GM19239 (cell line): Measurements from ENCODE around the genes DKK1, ZWINT and CISD1.

GRCh38 chr10:52233184-52233485, 80.9 kb upstream of the DKK1 start:
- RRBS: no CpG with 5 or more reads among the region's 13 CpGs

- RRBS: 6% methylated on average over 11 of the region's 43 CpGs
These were observed at the start of gene DKK1 for GRCh38 chr10:52314189-52314771. DKK1 (plus strand) TSS chr10:52314281.

DNA sequence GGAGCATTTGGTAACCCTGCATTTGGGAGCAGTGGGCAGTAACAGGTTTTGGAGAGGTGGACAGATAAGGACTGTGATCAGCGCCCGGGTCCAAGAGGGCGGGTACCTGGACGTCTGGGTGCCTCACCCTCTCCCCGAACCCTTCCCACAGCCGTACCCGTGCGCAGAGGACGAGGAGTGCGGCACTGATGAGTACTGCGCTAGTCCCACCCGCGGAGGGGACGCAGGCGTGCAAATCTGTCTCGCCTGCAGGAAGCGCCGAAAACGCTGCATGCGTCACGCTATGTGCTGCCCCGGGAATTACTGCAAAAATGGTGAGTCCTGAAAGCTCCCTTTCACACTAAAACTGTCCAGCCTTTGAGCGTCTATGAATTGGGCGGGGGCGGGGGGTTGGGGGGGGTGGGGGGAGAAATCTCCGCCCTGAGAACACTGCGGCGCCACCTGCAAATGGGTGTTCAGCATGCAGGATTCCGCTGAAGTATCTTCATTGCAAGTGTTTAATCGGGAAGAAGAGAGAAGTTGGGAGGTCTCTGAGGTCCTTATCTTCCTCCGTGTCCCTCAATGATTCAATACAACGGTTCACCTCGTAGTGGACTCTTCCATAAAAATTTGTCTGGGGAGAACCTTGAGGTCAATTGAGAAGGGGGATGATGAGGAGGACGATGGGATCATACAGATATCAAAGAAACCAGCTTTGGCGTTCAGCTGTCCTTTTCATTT, 851 bp downstream of the DKK1 start:
- RRBS: no CpG with 5 or more reads among the region's 35 CpGs

- RRBS: no CpG with 5 or more reads among the region's 3 CpGs
These were observed 192.6 kb upstream of the MBL2 start for GRCh38 chr10:52965123-52965588.

- RRBS: no CpG with 5 or more reads among the region's 54 CpGs
These were observed at the start of gene ZWINT for GRCh38 chr10:56360890-56361854. ZWINT (minus strand) TSS chr10:56361259.

- RRBS: no CpG with 5 or more reads among the region's 5 CpGs
These were observed 931.3 kb downstream of the IPMK start for GRCh38 chr10:57336477-57336767.

DNA sequence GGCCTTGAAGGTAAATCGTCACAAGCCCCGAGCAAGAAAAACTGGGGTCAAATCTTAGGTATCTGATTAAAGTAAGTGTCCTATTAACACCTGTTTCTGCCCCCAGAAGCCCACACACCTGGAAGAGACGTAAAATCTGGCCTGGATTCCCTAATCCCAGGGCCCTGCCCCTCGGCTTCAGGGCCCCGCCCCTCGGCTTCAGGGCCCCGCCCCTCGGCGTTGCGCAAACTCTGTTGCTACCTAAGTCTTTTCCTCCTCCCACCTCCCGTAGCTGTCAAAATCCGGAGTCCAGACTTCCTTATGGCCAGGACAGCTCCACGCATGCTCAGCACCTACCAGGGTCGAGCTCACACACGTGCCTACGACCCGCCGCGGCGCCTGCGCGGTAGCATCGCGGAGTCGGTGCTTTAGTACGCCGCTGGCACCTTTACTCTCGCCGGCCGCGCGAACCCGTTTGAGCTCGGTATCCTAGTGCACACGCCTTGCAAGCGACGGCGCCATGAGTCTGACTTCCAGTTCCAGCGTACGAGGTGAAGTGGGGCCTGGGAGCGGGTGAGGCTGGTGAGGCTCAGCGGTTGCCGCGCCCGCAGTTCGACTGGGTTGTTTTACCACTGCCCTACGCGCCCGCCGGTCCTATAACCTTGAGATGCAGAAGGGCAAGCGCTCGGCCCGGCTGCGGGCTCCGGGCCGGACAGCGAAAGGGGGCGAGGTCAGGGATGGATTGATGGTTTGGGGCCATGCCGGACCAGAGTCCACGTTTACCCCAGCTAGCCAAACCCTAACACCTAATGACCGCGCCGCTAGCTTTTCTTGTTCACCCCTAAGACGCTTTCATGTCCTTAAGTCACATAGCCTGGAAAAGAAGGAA, at the start of gene CISD1:
TSS of gene CISD1 (plus strand) at position 388 of the 868 bp plus-strand sequence.
- RRBS: 2% methylated on average over 4 of the region's 64 CpGs

DNA sequence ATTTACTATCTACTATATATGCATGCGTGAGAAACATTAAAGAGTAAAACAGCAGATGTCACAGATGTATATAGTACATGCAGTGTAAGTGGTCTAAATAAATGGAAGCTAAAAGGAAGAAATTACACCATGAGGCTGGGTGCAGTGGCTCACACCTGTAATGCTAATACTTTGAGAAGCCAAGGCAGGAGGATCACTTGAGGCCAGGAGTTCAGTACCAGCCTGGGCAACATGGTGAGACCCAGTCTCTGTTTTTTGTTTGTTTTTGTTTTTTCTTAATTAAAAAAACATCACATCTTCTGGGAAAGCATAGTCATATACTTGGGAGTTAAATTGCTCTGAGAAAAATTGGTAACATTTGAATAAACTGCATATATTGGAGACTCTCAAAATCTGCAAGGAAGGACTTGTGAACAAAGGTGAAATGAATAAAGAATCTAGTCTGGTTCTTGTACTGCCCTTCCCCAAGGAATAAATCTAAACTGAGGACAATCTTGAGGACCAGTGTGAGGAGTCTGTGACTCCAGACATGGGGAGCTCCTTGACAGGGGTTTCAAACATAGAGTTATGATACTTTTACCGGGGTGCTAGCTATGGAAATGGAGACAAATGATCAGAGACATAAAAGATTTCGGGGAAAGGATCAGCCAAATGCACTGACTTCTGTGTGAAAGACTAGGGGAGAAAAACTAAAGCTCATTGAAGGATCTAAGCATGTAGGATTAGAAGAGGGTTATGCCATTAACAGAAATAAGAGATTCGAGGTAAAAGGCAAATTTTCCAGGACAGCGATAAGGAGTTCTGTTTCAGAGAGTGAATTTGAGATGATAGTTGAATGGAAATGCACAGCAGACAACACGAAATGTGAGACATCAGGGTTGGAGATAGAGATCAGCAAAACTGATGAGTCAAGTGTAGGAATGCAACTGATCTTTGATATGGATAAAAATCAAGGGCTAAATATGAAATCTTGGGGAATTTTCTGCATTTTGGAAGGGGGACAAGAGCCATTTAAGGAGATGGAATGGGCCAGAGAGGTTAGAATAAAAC, 11.1 kb downstream of the CISD1 start:
- RRBS: no CpG with 5 or more reads among the region's 6 CpGs

- RRBS: no CpG with 5 or more reads among the region's 7 CpGs
These were observed 6.1 kb downstream of the BICC1 start for GRCh38 chr10:58518595-58519337.

DNA sequence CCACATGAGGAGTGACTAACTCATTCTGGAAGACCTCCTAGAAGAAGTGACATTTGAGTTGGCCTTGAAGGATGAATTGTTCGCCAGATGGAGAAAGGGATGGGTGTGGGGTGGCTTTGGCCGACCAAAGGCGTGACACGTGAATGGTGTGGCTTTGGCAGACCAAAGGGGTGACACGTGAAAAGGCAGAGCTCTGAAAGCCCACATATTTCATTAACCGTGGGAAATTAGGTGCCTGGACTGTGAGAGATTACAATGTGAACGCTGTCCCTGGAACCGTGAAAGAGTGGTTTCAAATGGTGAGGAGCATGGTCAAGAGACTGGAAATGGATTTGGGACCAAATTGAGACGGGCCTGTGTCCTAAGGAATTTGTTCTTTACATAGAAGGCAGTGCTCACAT, 228.0 kb downstream of the BICC1 start:
- RRBS: no CpG with 5 or more reads among the region's 9 CpGs

GRCh38 chr10:58999301-58999768, 177.1 kb upstream of the PHYHIPL start:
- RRBS: no CpG with 5 or more reads among the region's 4 CpGs

DNA sequence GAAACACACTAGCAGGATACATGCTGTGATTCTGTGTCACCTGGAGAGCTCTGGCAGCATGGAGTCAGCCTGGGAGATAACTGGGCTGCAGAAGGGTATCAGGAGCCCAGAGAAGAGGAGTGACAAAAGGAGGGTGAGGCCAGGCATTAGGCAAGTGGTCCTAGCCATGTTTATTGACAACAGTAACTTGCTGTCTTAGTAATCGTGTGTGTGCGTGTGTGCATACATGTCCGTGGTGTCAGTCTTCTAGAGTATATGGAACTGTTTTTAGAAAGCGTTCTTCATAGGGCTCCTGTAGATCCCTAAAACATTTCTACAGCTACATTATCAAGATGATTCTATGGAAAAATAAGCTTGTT, 157.4 kb upstream of the PHYHIPL start:
- RRBS: no CpG with 5 or more reads among the region's 4 CpGs

DNA sequence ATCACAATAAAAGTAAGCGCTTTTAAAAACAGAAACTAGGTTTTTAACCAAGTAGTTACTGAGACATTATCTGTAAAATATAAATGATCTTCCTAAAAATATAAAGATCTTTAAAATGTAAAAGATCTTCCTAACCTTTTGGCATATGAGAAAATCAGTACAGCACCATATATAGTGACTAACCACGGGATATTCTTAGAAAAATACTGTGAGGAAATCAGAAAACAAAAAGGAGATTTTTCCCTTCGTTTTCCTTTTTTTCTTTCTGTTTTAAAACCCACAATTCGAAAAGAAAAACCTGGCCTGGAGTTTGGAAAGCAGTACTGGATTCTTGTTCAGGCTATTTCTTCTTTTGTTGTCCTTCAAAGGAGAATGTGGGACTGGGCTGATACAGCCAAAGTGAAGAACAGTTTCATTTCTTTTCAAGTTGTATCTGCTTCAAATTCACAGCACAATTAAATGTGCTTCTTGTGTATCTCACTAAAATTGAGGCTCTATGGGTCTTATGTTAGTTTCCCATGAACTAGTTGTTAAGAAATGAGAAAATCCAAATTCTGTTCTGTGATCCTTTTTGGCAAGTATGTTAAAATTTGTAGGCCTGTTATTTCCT, 156.8 kb upstream of the PHYHIPL start:
- RRBS: no CpG with 5 or more reads among the region's 4 CpGs

GRCh38 chr10:59177077-59177425, 608 bp downstream of the PHYHIPL start:
- RRBS: 15% methylated on average over 25 of the region's 28 CpGs

GRCh38 chr10:59623587-59624102, 86.0 kb downstream of the SLC16A9 start:
- RRBS: no CpG with 5 or more reads among the region's 9 CpGs

DNA sequence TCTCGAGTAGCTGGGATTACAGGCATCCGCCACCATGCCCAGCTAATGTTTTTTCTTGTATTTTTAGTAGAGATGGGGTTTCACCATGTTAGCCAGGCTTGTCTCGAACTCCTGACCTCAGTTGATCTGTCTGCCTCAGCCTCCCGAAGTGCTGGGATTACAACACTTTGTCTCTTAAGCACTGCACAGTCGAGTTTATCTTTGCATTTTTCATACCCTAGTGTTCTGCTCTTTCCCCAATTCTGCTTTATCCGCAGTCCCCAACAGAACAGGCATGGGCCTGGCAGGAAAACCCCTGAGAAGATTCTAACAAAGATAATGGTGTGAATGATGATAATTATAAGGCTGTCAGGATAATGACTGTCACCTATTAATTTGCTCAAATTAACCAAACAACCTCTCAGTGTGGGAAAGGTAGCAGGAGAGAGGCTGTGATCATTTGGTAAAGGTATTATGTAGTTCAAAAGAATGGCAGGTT, 10.8 kb downstream of the SLC16A9 start:
- RRBS: no CpG with 5 or more reads among the region's 6 CpGs

- RRBS: no CpG with 5 or more reads among the region's 3 CpGs
These were observed 26.9 kb upstream of the MRLN start for GRCh38 chr10:59780213-59780485.

DNA sequence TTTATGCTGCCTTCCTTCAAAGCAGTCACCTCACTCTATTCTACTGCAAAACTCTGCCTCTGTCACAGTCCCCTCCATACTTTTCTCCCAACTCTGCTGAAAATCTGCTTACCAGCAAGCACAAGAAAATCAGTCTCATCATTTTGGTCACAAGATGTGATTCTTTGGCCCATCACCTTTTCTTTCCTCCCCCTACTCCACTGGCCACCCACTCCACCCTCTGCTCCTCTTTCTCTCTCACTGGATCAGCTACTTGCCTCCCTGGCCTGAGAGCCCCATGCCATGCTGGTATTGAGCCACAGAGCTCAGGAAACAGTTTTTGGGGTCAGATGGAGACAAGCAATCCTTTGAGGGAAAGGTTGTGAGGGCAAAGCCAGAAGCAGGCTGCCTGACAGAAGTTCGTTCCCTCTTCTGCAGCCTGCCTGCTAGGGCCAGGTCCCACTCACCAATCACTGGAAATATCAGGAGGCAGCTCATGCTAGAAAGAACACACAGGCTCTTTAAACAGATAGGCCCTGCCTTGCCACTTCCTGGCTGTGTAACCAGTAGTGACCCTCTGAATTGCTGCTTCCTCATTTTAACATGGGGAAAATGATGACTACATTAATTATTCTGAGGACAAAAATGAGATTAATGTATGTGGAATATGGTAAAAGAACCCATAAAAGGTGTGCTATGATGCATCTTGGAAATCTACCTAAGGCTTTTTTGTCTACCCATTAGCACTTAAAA, 50.3 kb upstream of the MRLN start:
- RRBS: no CpG with 5 or more reads among the region's 1 CpG

DNA sequence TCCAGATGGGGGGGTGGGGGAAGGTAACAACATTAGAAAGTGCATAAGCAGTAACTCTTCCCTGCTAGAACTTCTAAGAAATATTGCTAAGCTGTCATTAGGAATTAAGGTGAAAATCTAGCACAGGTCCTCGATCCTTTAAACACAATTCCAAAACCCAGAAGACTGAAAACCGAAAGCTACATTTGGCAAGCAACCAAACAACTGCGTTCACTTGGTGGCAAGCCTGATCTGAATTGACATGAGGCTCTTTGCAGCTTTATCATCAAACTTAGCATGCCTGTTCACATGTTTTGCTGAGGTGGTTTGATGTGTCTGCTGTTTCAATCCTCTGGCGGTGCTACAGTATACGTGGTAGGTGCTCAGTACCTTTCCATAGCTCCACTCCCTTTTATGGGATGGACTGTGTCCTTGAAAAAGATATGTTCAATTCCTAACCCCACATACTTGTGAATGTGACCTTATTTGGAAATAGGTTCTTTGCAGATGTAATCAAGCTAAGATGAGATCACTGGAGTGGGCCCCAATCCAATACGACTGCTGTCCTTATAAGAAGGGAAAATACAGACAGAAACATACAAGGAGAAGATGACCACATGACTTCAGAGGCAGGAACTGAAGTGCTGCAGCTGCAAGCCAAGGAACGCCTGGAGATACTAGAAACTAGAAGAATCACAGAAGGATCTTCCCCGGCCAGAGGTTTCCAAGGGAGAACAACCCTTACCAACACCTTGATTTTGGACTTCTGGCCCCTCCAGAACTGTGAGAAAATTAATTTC, 33.4 kb downstream of the CCDC6 start:
- RRBS: no CpG with 5 or more reads among the region's 8 CpGs